BE2C (cell line): ENCODE data around the gene STAP2.

- RRBS: 87% methylated on average over 7 of the region's 28 CpGs
Observed at GRCh38 chr19:3464291-3464877, 15.9 kb downstream of the SMIM24 start.

DNA sequence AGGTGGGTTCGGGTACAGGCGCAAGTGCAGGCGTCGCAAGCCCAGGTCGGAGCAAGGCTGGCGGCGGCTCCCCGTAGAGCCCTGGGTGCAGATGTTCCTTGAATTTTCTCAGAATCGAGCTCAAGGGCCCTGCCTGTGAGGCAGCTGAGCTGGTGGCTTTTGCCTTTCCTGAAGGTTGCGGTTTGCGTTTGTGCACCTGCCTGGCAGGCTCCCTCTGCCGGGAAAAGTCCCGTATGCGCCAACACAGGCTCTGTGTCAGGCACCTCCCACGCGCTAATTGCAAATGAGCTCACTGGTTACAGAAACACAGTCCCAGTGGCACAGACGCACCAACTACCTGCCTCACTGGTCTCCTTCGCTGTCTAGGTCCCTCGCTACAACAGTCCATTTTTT is 5.9 kb downstream of the DOHH start:
- RRBS: no CpG with 5 or more reads among the region's 19 CpGs

DNA sequence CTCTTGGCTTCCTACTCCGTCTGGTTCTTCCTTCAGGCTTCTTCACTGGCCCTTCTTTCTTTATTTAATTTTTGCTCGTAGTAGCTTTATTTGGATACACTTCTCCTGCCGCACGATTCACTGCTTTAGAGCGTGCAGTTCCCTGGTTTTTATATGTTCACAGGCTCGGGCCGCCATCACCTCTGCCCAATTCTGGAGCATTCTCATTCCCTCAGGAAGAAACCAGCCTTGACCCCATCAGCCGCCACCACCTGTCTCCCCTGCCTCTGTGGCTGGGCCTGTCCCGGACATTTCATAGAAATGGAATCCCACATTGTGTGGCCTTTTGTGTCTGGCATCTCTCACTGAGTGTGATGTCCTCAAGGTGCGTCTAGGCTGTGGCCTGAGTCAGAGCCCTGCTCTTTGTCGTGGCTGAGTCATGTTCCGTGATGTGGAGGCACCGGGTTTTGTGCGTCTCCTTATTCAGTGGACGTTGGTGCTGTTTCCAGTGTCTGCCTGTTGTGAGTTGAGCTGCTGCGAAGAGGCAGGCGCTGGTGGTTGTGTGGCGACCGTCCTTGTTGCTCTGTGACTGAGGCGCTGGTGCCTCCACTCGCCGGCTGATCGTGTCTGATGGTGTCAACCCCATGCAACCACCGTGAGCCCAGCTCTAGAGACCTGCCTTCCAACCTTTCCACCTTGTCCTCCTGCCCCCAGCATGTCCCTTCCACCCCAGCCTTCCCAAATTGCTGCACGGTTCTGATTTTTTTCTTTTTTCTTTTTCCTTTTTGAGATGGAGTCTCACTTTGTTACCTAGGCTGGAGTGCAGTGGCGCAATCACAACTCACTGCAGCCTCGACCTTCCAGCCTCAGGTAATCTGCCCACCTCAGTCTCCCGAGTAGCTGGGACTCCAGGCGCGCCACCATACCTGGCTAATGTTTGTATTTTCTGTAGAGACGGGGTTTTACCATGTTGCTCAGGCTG is 3.6 kb downstream of the FZR1 start:
- RRBS: no CpG with 5 or more reads among the region's 31 CpGs

- RRBS: 87% methylated on average over 3 of the region's 47 CpGs
Observed at GRCh38 chr19:3545412-3546681, 6.9 kb downstream of the TEKTIP1 start.

GRCh38 chr19:3585844-3586607 is 748 bp downstream of the GIPC3 start:
- RRBS: 11% methylated on average over 7 of the region's 32 CpGs

DNA sequence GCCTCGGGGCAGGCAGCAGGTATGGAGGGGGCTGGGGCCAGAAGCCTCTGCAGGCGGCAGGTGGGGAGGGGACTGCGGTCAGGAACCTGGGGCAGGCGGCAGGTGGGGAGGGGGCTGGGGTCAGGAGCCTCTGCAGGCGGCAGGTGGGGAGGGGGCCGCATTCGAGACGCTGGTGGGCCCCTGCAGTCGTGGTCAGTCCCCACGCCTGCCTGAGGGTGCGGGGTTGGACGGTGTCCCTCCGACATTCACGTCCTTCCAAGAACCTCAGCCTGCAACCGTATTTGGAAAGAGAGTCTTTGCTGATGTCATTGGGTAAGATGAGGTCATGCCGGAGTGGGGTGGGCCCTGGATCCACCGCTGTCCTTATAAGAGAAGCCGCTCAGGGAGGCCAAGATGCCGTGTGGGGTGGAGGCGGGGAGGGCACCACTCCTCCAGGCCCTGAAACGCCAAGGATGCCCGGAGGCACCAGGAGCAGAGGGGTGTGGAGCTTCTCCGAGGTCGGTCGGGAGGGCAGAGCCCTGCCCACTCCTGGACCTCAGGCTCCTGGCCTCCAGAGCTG is 30.2 kb downstream of the PIP5K1C start:
- RRBS: no CpG with 5 or more reads among the region's 25 CpGs

DNA sequence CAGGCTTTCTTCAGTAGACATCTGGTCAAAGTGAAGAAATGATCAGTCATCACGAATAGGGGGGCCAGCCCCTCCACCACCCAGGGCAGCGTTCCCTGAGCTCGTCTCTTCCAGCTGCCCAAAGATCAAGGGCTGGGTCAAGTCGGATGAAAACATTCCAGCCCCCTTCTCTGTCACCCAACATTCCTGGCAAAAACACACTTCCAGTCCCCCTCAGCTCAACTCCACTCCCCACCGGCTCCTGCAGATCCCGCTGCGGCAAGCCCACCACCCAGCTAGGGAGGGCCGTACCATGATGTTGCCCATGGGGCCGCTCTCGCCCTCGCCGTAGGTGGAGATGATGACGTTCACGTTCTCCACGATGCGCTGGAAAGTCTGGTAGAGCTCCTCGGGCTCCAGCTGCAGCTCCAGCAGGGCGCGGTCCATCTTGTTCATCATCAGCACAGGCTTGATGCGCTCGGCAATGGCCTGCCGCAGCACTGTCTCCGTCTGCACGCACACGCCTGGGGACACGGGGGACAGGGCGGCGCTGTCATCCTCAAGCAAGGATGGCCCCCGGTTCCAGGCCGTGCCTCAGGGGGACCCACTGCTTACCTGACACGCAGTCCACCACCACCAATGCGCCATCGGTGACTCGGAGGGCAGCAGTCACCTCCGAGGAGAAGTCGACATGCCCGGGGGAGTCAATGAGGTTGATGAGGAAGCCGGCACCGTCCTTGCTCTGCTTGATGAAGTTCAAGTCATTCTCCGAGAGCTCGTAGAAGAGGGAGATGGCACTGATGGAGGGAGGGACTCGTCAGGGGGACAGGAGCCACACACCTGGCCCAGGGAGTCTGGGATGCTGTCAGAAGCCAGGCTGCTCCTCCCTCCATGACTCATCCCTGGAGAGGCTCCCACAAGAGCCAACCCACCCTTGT is 2.5 kb downstream of the EEF2 start:
- RRBS: no CpG with 5 or more reads among the region's 42 CpGs

GRCh38 chr19:4015710-4016165 is 8.2 kb downstream of the PIAS4 start:
- RRBS: 18% methylated on average over 6 of the region's 28 CpGs

- RRBS: 94% methylated on average over 10 of the region's 34 CpGs
Observed at GRCh38 chr19:4032816-4033300, 25.3 kb downstream of the PIAS4 start.

- RRBS: 88% methylated on average over 9 of the region's 52 CpGs
Observed at GRCh38 chr19:4047493-4048084, 19.1 kb downstream of the ZBTB7A start.

GRCh38 chr19:4061026-4061910 is 5.4 kb downstream of the ZBTB7A start:
- RRBS: 87% methylated on average over 3 of the region's 35 CpGs

- RRBS: 1% methylated on average over 21 of the region's 43 CpGs
Observed at GRCh38 chr19:4064065-4064733, 2.5 kb downstream of the ZBTB7A start.

DNA sequence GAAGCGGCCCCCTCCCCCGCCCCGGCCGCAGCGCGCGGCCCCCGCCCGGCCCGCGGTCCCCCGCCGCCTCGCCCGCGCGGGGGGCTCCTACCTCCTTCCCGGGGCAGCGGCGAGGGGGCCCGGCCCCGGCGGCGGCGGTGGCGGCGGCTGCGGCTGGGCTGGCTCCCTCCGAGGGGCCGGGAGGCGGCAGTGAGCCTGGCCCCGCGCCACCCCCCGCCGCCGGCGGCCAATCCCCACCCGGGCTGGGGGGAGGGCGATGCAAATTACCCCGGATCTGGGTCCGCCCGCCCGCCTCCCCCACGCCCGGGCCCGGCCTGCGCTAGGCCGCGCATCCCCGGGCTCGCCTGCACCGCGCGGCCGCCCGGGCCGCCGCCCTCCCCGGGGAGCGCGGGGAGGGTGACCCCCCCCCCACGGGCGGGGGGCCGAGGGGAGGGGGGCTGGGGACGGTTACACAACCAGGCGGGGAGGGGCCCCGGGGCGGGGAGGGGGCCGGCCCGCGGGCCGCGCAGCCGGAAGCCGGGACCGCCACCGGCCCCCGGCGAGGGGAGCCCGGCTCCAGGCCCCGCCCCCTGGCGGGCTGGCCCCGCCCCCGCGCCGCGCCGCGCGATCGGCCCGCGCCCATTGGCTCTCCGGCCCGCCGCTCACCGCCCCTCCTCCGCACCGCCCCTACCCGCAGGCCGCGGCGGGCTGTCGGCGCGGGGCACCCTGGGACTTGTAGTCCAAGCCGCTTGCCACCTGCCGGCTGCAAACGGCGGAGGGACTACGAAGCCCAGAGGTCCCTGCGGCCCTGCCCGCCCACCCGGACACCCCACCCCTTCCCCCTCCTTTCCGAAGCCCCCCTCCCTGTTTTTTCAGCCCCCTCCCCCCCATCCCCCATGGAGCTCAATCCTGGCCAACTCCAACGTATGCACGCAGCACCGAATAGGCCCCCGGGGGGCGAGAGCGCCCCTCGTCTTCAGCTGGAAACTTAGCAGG is 1.1 kb downstream of the ZBTB7A start:
- RRBS: 1% methylated on average over 70 of the region's 122 CpGs

DNA sequence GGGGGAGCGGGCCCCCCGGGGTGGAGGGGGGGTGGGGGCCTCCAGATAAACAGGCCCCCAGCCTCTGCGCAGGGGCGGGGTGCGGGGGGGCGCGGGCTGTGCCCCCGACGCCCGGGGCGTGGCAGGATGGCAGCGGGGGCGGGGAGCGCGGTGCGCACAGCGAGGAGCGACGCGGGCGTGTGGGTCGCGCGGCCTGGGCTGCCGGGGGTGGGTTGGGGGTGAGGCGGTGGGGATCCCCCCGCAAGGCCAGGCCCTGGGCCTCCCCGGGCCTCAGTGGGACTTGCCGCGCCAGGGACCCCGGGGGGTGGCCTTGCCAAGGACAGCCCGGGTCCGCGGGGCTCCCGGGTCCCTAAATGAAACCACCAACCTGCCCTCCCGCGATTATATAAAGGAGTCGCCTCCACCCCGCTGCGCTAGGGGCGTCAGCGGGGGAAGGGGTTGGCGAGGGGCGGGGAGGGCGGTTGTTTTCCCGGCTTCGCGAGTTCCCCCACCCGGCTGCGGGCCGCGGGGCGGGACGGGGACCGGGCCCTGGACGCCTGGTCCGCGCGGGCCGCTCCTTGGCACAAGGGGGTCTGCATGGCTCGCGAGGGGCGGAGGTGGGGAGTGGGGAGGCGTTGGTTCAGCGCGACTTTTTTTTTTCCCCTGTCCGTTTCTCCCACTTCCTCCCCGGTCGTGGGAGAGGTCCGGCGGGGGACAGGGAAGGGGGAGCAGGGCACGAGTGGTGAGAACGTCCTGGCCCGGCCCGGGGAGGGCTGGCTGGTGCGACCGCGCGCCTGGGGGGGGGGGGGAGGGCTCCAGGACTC is 713 bp upstream of the ZBTB7A start:
- RRBS: 2% methylated on average over 26 of the region's 79 CpGs

DNA sequence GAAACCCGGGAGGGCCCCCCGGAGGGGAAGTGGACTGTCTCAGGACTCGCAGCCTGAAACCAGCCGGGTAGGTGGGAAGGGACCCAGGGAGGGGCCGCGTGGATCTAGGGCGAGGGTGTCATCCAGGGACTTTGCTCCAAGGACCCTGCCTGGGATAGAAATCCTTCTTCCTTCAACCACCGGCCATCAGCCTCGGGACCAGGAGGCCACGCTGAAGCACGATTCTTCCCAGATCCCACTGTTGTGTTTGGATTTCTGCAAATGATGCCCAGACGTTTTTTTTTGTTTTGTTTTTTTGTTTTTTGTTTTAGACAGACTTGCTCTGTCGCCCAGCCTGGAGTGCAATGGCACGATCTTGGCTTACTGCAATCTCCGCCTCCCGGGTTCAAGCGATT is 1.7 kb upstream of the ZBTB7A start:
- RRBS: 6% methylated on average over 3 of the region's 17 CpGs

- RRBS: 8% methylated on average over 5 of the region's 25 CpGs
Observed at GRCh38 chr19:4086232-4086993, 19.7 kb upstream of the ZBTB7A start.

DNA sequence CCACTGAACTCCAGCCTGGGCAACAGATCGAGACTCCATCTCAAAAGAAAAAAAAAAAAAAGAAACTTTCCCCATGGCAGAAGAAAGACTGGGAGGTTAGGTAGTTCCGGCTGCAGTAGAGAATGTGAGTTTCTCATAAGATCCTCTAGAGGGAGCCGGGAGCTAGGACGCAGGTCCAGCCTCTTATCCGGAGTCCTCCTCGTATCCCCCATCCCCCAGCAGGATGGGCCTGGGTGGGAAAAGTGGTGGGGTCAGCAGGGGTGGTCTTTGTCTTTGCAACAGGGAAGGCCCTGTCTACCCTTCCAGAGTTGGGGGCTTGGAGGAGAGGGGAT is 13.1 kb upstream of the CREB3L3 start:
- RRBS: no CpG with 5 or more reads among the region's 6 CpGs

DNA sequence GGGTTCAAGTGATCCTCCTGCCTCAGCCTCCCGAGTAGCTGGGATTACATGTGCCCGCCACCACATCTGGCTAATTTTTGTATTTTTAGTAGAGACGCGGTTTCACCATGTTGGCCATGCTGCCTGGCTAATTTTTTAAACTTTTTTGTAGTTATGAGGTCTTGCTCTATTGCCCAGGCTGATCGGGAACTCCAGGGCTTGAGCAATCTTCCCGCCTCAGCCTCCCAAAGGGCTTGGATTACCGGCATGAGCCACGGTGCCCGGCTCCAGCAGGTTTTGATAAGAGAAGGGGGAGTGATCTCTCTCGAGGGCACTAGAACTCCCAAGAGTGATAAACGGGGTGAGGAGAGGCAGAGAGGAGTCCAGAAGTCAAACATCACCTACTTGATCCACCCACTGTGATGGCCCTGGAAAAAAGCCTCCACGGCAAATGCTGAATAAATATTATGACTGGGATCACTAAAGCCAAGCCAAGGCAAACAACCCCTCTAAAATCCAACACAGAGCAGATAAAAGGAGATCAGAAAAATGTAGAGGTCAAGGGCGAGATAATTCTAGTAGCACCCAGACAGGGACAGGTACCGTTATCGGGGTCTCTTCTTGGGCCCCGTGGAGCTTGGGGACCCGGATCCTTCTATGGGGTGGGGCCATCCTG is 4.0 kb upstream of the CREB3L3 start:
- RRBS: no CpG with 5 or more reads among the region's 17 CpGs

- RRBS: no CpG with 5 or more reads among the region's 20 CpGs
Observed at GRCh38 chr19:4170949-4171797, 11.2 kb downstream of the SIRT6 start.

GRCh38 chr19:4337785-4338995 is at the start of gene STAP2:
Gene STAP2, minus strand, starts transcription at chr19:4338827.
- RRBS: no CpG with 5 or more reads among the region's 32 CpGs